NCI-H460 (cell line): ENCODE measurements around a stretch of chr12.

GRCh38 chr12:19744459-19745035 lies 305.3 kb downstream of the AEBP2 start:
RAMPAGE:
- cytosol, long total RNA: no peak
- long total RNA: no peak
- nucleus, long total RNA: no peak

DNA sequence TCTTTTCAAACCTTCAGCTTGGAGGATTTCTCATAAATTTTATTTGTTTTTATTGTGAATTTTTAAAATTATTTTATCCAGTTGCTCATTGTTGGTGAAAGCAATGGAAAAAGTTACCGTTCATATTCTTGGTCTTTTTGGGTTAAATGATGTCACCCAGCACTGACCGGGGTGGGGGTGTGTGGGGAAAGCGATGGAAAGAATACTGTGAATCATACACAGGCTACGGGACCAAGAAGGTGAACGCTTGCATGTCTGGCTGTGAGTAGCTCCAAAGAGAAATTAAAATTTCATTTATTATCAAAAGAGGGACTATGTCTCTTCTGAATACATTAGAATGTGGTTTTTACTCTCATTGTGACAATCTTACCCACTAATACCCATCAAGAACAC lies 430.1 kb downstream of the AEBP2 start:
RAMPAGE:
- cytosol, long total RNA: no peak
- long total RNA: no peak
- nucleus, long total RNA: no peak

RAMPAGE:
- cytosol, long total RNA: no peak
- long total RNA: no peak
- nucleus, long total RNA: no peak
These were observed 87.9 kb upstream of the PDE3A start for GRCh38 chr12:20280500-20280819.

DNA sequence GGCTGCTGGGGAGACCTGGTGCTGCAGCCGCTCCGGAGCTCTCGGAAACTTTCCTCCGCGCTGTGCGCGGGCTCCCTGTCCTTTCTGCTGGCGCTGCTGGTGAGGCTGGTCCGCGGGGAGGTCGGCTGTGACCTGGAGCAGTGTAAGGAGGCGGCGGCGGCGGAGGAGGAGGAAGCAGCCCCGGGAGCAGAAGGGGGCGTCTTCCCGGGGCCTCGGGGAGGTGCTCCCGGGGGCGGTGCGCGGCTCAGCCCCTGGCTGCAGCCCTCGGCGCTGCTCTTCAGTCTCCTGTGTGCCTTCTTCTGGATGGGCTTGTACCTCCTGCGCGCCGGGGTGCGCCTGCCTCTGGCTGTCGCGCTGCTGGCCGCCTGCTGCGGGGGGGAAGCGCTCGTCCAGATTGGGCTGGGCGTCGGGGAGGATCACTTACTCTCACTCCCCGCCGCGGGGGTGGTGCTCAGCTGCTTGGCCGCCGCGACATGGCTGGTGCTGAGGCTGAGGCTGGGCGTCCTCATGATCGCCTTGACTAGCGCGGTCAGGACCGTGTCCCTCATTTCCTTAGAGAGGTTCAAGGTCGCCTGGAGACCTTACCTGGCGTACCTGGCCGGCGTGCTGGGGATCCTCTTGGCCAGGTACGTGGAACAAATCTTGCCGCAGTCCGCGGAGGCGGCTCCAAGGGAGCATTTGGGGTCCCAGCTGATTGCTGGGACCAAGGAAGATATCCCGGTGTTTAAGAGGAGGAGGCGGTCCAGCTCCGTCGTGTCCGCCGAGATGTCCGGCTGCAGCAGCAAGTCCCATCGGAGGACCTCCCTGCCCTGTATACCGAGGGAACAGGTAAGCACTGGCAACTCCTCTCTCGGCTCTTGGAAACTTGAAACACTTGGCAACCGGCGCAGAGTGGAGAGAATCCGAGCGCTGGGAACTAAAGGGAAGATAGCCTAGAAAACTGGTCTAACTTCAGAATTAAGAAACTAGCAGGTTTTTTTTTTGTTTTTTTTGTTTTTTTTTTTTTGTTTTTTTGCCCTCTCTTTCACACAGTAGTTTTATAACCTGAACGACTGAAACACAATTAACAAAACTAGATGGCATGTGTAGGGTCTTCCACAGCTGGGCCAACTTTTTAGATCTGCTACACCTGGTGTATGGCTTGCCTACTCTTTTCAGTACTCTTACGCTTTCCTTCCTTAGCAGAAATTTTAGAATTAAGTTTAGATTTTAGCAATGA lies 1.5 kb downstream of the PDE3A start:
RAMPAGE:
- cytosol, long total RNA: no peak
- long total RNA: no peak
- nucleus, long total RNA: start-site peak on the plus strand centred at position 259 of the sequence, 60 bp wide, 329 and 58 reads in 2 replicates; start-site peak on the plus strand centred at position 436 of the sequence, 127 bp wide, 280 and 34 reads in 2 replicates; start-site peak on the plus strand centred at position 737 of the sequence, 63 bp wide, 73 and 32 reads in 2 replicates

DNA sequence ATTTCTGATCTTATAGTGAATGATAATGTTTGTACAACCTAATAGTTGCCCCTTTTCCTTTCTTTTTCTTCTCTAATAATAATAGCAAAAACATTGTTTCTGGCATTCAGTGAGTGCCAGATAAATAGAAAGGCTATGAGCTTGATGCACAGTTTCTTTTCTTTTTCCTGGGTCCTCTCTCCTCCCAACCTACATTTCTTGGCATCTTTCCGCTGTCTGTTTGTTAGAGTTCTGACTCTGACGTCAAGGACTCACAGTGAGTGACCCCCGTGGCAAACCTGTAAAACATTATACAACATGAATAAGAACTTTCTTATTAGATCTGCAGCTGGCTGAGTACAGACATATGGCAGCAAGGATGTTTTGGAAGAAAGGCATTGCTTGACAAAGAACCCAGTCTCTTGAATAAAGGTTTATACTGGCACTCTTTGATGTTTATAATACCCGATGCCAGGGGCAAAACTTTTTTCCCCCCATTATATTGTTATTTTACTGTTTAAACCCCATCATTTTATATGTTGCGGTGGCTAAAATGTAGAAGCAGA lies 159.1 kb downstream of the PDE3A start:
RAMPAGE:
- cytosol, long total RNA: no peak
- long total RNA: no peak
- nucleus, long total RNA: no peak

DNA sequence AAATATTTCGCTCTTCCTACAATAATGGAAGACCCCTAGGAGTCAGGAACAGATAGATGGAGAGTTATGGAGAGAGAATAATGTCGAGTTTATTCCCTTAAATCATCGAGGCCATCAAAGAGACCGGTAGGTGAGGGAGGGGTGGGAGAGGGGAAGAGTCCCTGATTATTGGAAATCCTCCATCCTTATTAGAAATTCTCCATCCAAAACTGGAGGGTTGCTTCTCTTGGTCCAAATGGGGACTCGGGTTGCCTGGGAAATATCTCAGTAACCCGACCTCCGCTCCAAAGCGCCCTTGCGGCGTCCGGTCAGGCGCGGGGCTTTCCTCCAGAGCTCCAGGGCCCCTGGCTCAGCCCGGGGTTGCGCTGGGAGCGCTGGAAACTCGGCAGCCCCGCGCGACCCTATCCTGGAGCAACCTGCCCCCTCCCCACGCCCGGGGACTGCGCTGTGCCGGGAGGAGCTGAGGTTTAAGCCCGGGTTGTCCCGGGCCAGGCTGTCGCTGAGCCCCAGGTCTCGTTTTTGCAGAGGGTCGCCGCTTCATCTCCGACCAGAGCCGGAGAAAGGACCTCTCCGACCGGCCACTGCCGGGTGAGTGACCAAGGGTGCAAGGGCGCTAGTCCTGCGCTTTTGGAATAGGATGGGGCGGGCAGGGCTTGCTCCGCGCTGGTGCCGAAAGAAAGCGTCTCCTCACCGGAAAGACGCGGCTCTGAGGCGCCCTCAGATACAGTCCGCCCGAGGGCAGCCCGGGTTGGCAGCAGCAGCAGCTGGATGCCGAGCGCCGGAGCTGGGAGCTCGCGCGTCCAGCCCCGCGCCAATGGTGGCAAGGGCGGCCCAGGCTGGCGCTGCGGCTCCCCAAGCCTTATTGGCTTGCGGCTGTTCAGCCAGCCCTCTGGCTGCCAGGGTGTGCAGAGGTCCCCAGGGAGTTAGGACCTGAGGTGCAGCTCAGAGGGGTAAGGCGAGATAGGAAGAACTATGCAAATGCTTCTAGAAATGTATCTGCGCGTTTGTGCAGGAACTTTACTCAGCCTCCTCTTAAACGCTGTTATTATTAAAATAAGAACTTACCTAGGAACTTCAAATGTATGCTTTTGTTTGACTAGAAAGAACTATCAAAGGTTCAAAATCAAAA lies 1.5 kb downstream of the SPX start:
RAMPAGE:
- cytosol, long total RNA: no peak
- long total RNA: no peak
- nucleus, long total RNA: no peak

DNA sequence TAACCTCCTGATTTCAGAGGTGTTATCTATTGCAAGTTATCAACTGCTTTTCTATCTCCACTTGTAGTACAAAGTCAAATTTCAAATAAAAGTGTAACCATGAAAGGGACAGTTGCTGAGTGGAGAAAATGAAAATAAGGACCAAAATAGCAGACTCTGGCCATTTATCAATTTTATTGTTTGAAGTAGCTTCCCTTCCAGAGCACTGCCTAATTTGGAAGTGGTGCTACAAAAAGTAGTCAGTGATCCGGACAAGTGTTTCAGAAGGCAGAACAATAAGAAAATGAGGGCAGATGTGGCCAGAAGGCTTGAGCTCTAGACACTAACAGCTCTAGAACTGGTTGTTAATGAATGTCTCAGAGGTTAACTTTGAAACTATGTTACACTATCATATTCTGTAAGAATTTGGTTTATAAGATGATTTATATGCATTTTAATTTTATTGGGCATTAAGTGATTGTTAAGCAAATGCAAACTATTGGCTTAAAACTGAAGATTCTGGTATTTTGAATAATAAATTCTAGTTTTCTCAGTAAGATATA lies 48.9 kb downstream of the ABCC9 start:
RAMPAGE:
- cytosol, long total RNA: no peak
- long total RNA: no peak
- nucleus, long total RNA: no peak

DNA sequence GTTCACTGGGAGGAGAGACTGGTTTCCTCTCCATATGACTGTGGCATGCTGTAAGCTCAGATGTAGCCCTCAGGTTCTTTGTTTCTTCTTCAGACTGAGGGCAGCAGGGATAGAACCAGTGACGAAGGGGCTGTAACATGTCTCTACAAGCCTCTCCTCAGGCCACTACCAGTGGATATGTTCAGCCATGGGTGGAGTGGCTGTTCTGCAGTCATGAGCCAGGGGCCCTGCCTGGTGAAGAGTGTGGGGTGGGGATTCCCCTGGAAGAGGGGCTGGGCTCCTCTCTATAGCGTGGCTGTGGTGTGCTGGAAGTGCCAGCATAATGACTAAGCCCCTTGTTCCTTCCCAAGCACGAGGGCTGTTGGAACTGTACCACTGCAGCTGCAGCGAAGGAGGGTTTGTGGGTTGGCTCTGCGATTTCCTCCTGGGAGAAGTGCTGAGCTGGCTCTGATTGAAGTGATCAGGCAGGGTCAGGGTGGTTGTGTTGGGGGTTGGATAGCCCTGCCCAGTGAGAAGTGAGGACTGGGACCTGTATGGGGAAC lies 55.8 kb downstream of the CMAS start:
RAMPAGE:
- cytosol, long total RNA: no peak
- long total RNA: no peak
- nucleus, long total RNA: no peak

GRCh38 chr12:22409135-22409444 lies 74.6 kb upstream of the ST8SIA1 start:
RAMPAGE:
- cytosol, long total RNA: no peak
- long total RNA: no peak
- nucleus, long total RNA: no peak

DNA sequence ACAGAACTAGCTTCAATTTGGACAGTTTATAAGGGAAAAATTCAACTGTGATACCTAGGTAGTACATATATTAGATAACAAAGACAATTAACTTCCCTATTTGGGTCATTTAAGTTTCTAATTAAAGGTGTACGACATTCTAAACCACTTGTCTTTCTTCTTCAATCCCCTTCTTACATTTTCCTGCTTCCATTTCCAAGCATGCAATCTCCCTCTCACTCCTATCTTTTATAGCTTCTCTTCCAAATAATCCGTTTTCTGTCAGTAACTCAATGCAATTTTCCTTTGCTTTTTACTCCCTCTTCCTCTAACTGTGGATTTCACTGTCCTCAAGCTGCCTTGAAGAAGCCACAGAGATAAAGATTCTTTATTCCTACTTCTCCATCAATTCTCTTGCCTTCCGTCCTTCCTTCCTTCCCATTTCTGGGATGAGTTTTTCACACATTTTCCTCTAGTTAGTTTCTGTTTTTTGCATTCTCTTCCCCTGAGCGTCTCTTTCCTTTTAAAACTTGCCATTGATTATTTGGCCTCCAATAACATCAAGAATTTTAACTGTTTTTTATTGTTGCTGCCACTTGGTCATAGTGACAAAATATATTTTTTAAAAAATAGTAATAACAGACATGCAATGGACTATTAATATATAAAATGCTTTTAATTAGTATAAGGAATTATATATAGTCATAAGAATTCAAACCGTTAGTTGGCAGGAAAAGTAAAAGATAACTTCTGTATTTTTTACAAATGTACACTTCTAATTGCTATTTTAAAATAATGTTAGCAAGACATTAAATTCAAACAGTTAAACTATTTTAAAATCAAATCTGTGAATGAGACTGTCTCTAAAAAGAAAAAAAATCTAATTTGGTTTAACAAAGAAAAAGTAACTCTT lies 79.9 kb downstream of the C2CD5 start:
RAMPAGE:
- cytosol, long total RNA: no peak
- long total RNA: no peak
- nucleus, long total RNA: no peak

DNA sequence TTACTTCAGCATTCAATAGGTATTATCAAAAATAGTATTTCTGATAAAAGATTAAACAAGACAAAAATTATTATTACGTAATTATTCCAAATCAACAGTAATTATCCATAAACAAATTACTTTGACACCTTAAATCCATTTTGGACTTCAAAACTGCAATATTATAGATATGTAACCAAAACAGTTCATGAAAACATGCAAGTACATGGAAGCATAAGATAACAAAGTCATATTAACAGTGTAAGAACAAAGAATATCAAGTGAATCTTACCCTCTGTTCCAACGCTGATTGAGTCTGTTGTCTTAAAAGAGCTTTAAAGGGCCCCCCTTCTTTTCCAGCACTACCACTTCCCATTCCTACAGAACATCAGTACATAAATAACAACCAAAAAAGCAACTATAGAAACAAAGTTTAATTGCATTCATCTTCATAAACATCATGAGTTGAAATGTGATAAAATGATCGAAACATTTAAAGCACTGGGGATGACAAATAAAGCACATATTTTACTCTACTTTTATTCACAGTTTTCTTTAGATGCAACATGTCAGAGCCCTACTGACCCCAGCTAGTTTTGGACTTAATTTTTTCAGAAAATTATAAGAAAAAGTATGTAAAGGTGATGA lies 31.2 kb downstream of the C2CD5 start:
RAMPAGE:
- cytosol, long total RNA: no peak
- long total RNA: no peak
- nucleus, long total RNA: no peak

DNA sequence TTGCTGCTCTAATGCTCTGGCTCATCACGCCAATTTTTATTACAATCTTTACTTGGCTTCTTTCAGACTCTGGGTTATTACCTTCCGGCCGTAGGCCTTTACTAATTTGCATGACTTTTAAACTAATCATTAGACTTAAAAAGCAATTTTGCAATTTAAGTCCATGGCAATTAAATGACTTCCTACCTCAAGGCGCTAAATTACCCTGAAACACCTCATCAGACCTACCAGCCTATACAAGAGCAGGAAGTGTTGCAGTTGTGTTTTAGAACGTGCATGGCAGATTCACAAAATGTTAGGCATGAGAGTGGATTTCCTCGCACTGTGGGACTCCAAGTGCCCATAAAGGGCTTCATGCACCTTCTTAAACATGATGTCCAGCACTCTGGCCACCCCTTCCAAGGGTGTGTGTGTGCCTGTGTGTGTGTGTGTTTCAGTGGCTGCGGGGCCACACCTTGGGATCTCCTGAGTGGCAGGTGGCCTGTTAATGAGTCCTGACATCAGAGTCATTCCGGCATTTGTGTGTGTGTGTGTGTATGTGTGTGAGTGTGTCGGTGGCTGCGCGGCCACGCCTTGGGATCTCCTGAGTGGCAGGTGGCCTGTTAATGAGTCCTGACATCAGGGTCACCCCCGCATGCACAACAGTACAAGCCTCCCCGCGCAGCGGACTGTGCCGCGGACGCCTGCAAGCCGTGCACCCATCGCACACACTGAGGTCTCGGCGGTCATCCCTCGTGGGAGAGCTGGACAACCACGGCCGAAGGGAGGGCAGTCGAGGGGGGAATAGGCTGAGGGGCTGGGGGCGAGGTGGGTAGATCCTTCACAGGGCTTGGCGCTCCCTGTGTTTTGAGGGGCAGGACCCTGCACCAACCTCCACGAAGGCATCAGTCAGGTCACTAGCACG lies 900 bp downstream of the C2CD5 start:
RAMPAGE:
- cytosol, long total RNA: no peak
- long total RNA: no peak
- nucleus, long total RNA: no peak

RAMPAGE:
- cytosol, long total RNA: no peak
- long total RNA: no peak
- nucleus, long total RNA: no peak
These were observed 331.6 kb downstream of the SOX5 start for GRCh38 chr12:23617692-23618372.

GRCh38 chr12:23803219-23804104 lies 146.0 kb downstream of the SOX5 start:
RAMPAGE:
- cytosol, long total RNA: no peak
- long total RNA: no peak
- nucleus, long total RNA: no peak

DNA sequence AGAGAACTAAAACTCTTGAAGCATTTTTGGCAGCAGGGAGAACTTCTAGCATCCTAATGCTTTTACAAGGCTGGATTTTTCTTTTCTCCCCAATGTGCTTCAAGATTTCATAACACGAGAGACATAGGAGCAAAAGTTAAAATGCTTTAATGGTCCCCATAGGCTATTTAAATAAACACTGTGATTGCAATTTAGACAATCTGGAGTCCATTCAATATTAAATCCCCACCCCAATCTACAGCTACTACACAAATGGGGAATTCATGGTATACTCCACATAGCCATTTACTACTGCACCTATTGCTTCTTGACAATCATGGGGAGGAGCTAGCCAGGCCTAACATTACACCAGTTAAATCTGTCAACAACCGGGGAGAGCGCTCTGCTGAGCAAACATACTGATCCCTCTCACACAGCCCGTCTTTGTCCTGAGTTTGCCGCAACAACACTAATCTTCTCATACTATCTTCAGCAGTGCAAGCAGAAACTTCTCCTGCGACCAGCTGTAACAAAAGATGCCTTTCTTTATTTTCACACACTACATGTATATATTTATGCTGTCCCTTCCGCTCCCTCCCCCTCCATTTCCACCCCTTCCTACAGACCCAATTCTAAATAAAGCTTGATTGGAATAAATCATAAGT lies 120.3 kb upstream of the SOX5 start:
RAMPAGE:
- cytosol, long total RNA: no peak
- long total RNA: no peak
- nucleus, long total RNA: no peak

DNA sequence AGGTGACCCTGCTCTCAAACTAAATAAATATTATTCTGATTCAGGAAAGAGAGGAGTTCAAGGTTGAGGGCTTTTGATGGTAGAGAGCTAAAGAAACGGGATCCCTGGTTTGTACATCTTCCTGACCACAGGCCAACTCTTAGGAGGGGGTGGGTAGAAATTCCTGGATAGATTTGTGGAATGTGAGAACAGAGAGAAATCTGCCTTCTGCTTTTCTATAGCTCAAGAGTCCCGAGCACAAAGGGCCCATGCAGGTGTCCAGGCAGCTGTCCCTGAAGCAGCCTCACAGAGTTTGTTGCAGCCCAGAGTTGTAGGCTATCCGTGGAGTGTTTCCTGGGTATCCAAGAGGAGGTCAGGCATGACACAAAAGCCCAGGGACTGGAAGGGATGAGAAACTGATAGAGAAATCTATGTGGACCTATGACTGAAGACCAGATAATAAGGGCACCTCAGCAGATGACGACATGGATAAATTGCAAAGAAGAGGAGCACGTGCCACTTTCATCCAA lies 198.6 kb downstream of the BCAT1 start:
RAMPAGE:
- cytosol, long total RNA: no peak
- long total RNA: no peak
- nucleus, long total RNA: no peak

RAMPAGE:
- cytosol, long total RNA: no peak
- long total RNA: no peak
- nucleus, long total RNA: no peak
These were observed 132.6 kb downstream of the BCAT1 start for GRCh38 chr12:24815970-24816959.

DNA sequence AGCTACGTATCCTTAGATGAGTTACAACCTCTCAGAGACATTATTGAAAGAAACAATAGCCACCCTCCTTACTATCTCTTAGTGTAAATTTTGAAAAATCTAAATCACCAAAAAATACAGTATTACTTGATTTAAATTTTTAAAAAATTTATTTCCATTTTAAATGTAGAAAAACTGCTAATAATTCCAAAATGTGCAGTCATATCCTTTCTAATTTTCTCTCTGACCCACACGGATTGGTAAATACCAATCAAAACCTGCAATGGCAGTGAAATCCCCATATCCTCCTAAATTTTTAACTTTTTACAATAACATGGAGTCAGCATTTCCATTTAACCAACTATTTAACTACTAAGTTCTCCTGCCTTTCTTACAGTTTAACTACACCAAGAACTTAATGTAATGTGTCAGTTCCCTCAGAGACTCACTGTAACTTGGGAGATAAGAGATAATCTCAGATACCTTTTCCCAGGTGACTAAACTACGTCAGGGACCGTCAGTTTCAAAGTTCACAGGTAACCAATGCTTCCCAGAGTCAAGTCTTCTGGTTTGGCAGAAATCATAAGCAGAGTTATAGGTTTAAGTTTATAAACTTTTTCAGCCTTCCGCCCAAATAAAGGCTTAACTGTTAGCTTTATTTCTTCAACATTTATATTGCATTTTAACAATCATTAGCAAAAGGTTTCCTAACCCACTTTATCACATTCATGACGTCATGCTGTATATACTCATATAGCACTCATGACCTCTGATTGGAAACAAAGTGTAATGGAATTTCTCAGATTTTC lies 7.7 kb downstream of the KRAS start:
RAMPAGE:
- cytosol, long total RNA: no peak
- long total RNA: no peak
- nucleus, long total RNA: no peak

DNA sequence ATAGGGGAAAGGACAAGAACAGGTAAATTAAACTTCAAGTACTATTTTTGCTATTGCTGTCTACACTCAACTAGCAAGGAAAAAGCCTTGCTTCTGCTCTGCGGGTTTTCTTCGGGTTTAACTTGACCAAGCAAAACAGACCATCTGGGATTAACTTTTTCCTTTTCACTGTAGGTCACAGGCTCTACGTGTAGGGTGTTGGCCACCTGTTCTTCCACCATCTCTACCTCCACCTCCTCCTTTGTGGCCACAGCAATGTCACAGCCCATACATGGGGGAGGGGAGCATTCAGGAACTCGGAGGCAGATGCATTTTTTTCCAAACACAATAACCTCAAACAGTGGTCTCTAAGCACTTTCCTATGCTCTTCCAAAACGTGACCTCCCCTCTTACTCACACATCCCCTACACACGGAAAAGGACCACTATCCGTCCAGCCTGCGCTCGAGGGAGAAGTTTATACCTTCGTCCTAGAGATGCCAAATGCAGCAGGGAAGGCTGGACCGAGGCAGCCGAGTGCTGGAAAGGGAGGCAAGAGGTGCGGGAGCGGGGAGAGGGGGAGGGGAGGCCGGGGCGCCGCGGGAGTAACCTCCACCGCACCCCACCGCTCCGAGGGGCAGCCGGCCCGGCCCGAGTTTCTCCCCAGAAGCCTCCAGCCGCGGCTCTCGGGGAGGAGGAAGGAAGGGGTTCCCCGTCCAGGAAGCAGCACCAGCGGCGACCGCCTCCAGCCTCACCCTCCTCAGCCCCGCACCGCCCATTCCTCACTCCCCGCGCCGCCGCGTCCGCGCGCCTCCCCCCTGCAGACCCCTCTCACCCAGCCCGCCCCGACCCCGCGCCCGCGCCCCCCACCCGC lies 710 bp downstream of the KRAS start:
RAMPAGE:
- cytosol, long total RNA: no peak
- long total RNA: no peak
- nucleus, long total RNA: no peak

DNA sequence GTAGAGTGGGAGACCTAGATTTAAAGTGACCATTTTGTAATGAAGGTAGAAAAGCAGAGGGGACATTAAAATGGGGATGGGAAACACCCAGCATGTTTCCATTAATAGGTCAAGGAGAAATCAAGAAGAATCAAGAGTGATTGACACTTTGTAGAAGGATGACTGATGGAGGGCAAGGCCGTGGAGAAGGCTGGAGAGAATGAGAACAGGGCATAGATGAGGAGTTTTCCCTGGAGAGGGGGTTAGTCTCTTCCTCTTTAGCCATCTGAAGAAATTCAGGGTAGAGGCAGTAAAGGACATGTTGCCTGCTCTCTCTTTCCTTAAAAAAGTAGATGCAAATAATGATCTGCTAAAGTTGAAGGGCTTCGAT lies 71.9 kb upstream of the KRAS start:
RAMPAGE:
- cytosol, long total RNA: no peak
- long total RNA: no peak
- nucleus, long total RNA: no peak